Mammary epithelial cell (primary cell): Measurements from ENCODE around the gene CCDC90B.

- CAGE, long polyA plus RNA = no peak
- RRBS = no CpG with 5 or more reads among the region's 7 CpGs
These were observed 36.4 kb downstream of the RAB30 start for GRCh38 chr11:83034998-83035908.

DNA sequence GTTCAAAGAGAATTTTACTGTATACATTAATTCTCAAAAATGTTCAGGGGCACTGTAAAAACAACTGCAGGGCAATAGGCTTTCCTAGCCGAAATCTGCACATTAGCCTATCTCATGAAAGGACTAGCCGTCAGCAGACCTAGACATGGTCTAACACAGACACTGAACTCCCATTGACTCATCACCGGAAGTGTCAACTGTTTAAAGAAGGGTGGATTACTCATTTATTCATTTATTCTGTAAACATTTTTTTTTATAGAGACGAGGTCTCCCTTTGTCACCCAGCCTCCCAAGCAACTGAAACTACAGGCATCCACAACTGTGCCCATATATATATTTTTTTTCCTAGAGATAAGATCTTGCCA is 26.7 kb downstream of the RAB30 start:
- CAGE, long polyA plus RNA = no peak
- RRBS = no CpG with 5 or more reads among the region's 4 CpGs

DNA sequence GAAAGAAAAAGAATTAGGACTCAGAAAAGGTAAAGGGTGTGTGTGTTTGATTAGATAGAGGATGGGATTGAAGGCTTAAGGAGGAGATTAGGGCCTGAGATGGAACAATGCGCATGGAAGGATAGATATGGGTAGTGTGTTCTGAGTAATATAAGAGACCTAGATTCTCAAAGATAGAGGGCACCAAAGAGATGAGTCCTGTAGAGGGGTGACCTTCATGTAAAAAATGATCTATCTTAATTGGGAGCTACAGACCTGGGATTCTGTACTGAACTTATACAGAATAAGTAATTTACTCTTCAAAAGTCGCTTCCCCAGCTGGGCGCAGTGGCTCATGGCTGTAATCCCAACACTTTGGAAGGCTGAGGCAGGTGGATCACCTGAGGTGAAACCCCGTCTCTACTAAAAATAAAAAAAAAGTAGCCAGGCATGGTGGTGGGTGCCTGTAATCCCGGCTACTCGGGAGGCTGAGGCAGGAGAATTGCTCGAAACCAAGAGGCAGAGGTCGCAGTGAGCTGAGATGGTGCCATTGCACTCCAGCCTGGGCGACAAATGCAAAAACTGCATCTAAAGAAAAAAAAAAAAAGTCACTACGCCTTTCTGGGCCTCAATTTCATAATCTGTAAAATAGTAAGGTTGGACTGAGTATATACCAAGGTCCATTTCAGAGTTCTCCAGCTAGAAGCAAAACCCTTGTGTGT is 17.5 kb upstream of the RAB30 start:
- CAGE, long polyA plus RNA = no peak
- RRBS = no CpG with 5 or more reads among the region's 10 CpGs

- CAGE, long polyA plus RNA = no peak
- RRBS = no CpG with 5 or more reads among the region's 8 CpGs
These were observed 41.3 kb upstream of the PCF11 start for GRCh38 chr11:83115453-83116219.

- CAGE, long polyA plus RNA = no peak
- RRBS = no CpG with 5 or more reads among the region's 22 CpGs
These were observed at the start of gene CCDC90B for GRCh38 chr11:83286235-83286643. Gene CCDC90B (minus strand): TSS chr11:83286367.

DNA sequence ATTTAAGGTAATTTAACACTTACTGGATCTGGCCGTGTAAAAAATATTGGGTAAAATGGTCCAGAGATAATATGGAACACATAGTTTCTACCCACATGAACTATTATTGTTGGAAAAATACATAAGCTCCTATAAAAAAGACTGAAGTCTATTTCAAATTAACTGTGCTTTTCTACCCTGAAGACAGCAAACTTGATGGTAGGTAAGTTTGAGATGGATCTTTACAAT is 729.4 kb downstream of the DLG2 start:
- CAGE, long polyA plus RNA = no peak
- RRBS = no CpG with 5 or more reads among the region's 1 CpG

DNA sequence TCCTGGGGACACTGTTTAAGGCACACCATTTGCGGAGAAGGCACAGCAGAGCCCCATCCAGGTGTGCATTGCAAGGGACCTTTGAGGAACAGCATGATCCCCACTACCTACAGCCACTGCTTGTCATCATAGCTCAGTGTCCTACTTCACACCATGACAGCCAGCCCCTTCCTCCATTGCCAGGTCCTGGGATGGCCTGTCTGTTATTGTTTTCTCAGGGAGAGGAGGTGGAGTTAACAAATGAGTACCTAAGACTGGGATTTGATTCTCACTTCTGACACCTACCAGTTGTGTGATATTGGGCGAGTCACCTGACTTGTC is 54.8 kb downstream of the SYTL2 start:
- CAGE, long polyA plus RNA = no peak
- RRBS = no CpG with 5 or more reads among the region's 2 CpGs

GRCh38 chr11:85774278-85774509 is 36.7 kb downstream of the SYTL2 start:
- CAGE, long polyA plus RNA = no peak
- RRBS = no CpG with 5 or more reads among the region's 1 CpG

DNA sequence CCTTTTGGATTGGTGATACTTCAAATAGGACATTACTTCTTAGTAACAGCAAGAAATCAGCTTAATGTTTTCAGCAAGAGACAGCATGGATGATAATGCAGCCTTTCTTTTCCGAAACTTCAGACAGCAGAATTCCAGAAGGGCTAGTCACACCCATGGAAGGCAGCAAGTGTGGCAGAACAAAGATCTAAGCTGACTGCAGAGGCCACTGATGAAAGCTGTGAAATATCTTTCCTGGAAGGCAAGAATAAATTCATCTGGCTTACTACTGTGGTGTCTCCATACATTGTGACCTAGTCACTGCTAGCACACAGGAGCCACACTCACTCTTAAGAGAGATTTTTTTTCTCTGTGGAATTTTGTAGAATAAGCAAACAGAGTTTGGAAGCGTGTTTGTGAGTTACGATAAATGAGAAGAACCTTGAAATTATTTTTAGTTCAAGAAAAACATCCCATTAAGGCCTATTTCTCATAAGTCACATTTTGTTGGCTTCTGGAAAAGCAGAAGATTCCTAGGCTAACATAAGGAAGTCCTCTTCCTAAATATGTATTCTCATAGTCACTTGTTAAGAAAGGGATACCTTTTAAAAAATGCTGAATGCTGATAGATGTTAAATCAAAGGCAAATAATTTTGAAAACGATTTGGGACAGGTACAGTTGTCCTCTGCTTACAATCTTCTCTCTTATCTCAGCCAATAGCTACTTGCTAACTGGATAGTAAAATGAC is 100.6 kb downstream of the CCDC83 start:
- CAGE, long polyA plus RNA = no peak
- RRBS = no CpG with 5 or more reads among the region's 4 CpGs

- CAGE, long polyA plus RNA = no peak
- RRBS = no CpG with 5 or more reads among the region's 7 CpGs
These were observed 94.9 kb downstream of the PICALM start for GRCh38 chr11:85973853-85974478.

DNA sequence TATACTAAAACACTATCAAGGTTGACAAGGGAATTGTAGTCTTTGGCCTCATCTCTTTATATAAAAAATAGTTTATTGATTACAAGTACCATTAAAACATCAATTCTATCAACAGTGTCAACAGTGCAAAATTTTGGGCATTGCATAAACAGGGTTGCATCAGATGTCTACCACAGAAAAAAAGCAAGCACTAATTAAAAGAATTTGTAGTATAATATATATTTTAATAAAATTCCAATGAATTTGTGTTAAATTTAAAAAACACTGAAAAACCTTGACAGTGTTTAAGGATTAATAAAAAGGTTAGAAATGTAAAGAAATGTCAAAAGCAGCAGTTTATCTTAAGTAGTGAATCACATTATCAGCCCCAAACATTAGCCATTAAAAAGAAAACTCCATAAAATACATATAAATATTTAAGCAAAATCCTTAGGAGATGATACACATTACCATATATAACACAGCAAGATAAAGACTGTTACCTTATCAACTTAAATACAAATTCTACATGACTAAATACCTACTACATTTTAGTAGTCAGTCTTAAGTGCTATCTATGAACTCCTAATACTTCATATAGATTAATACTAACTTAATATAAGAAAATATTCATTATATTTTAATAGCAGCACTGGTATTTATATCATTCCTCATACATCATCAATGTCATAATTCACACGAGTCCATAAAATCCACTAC is 90.5 kb downstream of the PICALM start:
- CAGE, long polyA plus RNA = no peak
- RRBS = no CpG with 5 or more reads among the region's 1 CpG

GRCh38 chr11:86029635-86029961 is 39.3 kb downstream of the PICALM start:
- CAGE, long polyA plus RNA = no peak
- RRBS = no CpG with 5 or more reads among the region's 1 CpG

GRCh38 chr11:86182819-86183624 is 61.5 kb upstream of the EED start:
- CAGE, long polyA plus RNA = no peak
- RRBS = no CpG with 5 or more reads among the region's 9 CpGs

- CAGE, long polyA plus RNA = no peak
- RRBS = no CpG with 5 or more reads among the region's 1 CpG
These were observed 60.8 kb upstream of the EED start for GRCh38 chr11:86183753-86184167.

GRCh38 chr11:86449676-86450326 is 75.1 kb downstream of the CCDC81 start:
- CAGE, long polyA plus RNA = no peak
- RRBS = no CpG with 5 or more reads among the region's 2 CpGs

DNA sequence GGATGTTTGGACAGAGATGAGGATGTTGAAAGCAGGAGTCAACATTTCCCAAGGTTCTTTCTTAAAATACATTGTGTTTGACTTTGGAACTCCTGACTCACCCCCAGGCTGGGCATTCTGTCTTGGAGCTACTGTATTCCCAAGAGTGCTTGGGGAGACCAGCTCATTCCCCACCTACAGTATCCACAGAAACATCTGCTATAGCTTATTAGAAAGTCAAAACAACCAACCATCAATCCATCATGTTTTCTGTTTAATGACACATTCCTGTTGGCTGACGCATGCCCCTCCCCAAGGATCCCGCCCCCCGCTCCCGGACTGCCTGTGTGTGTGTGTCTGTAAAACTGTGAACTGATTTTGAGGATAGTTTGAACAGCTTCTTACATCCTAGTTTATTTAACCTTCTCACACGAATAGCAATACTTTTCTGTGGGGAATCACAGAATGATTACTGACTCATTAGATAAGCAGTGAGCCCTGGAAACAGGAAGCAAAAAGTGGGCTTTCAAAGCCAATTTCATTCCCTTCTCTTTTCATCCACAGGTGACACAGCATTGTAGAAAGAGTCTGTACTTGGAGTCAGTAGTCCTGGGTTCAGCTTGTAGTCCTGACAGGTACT is 109.6 kb downstream of the CCDC81 start:
- CAGE, long polyA plus RNA = no peak
- RRBS = no CpG with 5 or more reads among the region's 5 CpGs

DNA sequence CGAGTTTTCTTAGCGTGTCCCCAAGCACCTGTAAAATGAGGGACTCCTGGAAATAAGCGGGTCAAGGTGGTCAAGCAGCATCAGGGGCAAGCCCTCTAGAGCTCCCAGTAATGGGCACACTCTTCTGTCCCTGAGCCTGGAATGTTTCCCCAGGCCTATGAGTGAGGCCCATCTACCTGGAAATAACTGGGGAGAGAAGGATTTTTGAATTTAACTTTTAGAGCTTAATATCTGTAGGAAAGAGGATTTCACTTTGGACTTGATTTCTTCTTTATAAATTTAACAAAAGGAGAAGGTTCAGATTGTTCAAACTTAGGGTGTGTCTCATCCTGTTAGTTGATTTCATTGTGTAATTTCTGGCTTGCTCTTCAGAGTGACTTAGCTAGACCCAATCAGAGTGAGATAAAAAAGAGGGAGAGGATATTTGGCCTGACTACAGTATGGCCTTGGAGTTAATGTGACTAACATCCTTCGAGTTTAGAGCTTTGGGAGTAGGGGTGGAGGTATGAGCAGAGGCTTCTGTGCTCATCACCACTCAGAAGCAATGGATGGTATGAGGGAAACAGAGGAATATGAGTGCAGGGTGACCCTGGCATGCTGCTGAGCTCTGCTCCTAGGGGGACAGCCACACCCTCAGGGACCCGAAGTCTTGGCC is 183.4 kb downstream of the CCDC81 start:
- CAGE, long polyA plus RNA = no peak
- RRBS = no CpG with 5 or more reads among the region's 5 CpGs

DNA sequence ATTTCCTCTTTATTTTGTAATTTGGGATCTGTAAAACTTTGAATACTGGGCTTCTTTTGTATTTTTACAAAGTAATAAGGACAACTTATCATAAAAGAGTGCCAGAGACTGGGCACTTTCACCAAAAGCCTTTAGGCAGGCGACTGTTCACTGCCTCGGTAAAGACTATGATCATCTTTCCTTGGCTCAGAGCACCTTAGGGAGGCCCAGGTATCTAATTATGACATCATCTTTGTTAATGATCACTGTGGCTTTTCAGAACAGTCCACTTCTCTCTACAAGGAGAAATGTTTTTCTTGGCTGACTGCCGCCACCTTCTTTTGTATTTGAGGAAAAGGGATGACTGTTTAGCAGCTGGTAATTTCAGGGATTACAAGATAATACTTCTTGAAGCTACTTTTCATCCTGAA is 192.6 kb downstream of the CCDC81 start:
- CAGE, long polyA plus RNA = no peak
- RRBS = no CpG with 5 or more reads among the region's 3 CpGs

DNA sequence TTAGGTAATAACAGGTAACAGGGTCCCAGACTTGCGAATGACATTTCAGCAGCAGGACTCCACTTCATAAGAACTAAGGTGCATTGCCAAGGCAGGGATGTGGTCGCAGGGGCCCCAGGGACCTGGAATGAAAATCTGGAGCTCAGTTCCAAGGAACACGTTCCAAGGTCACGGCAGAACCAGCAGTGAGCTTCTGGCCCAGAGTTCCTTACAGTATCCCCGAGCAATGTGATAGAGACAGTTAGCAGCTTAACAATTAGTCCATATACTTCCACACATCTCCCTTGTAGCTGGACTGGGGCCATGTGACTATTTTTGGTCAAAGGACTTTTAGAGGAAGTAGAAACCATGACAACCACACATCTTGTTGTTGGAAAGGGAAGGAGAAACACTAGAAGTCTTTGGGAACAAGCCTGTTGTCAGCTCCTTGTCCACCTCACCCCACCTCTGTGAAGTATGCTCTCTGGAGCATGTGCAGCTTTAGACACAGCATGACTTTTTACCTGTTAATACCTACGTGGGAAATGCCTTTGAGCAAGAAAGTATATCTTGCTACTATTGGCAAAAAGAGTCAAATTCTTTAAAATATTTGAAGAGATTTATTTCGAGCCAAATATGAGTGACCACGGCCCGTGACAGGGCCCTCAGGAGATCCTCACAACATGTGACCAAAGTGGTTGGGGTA is 203.1 kb upstream of the PRSS23 start:
- CAGE, long polyA plus RNA = no peak
- RRBS = no CpG with 5 or more reads among the region's 9 CpGs

DNA sequence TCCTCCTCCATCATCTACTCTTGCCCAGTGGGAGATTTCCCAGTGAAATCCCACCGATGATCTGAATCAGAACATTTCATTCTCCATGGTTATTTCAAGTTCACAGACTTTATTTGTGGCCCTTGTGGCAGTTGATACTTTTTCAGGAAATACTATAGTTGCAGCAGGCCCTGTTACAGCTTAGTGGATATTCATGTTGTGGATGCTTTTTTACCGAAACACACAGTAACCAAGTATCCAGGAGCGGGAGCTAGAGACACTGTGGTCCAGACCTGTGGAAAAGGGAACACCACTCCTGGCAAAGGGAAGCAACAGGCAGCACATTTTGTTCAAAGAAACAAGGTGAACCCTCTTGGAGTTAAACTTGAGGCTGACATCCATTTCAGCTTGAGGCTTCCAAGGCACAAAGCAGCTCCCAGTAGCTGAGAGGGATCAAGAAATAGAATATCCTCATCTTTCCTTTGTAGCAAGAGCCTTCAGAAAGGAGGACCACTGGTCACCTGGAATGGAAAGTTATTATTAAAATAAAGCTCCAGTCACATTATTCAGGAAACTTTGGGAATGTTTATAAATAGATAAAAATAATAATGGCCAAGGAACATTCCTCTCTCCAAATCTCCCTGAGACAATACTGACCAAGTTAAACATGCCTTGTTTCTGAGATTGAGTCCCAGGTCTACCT is 33.5 kb downstream of the FZD4 start:
- CAGE, long polyA plus RNA = no peak
- RRBS = no CpG with 5 or more reads among the region's 3 CpGs